Cardiac septum (tissue), 1 donor: ENCODE measurements around a stretch of chr2.

- PRO-cap, result no peak
These were observed 502.2 kb downstream of the PID1 start for GRCh38 chr2:228768859-228769379.

- PRO-cap, result no peak
These were observed 431.5 kb downstream of the PID1 start for GRCh38 chr2:228839530-228840120.

DNA sequence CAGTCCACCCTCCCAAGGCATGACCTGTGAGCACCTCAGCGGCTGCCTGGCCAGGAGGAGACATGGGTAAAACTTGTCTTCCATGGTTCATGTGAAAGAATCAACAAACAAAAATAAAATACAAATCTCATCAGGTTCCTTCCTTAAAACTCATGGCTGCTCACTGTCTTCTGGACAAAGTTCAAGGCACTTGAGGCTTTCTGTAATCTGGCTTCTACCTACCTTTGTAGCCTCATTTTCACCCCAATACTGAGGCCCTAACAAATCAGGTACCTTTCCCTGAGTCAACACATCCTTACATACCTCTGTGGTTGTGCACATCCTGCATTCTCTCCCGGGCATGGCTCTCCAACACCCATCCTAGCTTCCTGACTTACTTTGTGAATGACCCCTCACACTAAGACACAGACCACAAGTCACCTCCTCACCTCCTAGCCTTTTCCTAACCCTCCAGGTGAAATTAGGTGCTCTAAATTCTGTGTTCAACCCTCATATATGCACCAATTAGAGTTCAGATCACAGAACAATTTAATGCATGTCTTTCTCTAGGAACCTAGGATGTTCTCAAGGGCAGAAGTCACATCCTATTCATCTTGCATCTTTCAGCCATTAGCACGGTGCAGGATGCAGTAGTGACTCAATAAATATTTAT lies 190.9 kb downstream of the PID1 start:
- PRO-cap, result no peak

GRCh38 chr2:229201257-229201940 lies 69.7 kb downstream of the PID1 start:
- PRO-cap, result no peak

- PRO-cap, result no peak
These were observed 26.1 kb downstream of the PID1 start for GRCh38 chr2:229244736-229245543.

DNA sequence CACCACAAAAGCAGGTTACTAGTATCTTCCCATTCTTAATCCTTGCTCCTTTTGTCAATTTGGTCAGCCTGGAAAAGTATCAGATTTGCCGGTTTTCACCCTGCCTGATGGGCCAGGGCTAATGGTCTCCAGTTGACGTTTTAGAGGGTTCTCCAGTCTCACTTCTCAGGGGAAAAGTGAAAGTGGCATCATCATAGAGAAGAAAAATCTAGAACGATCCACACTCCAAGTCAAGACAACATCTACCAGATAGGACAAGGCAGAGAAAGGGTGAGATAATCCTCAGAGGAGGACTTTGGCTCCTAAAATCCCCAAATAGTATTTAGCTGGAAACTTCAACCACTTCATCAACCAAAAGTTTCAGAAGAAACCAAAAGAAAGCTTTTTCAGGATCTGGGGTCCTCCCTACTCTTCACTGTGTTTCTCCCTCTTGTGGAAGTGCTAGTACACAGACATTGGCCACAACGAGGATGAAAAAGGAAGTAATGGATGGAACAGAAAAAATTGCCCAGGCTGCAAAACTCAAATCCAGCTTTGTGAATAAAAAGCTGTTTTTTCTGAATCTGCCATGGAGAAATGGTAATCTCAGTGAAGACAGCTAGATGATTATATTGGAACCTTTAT lies 4.2 kb downstream of the PID1 start:
- PRO-cap, result no peak

DNA sequence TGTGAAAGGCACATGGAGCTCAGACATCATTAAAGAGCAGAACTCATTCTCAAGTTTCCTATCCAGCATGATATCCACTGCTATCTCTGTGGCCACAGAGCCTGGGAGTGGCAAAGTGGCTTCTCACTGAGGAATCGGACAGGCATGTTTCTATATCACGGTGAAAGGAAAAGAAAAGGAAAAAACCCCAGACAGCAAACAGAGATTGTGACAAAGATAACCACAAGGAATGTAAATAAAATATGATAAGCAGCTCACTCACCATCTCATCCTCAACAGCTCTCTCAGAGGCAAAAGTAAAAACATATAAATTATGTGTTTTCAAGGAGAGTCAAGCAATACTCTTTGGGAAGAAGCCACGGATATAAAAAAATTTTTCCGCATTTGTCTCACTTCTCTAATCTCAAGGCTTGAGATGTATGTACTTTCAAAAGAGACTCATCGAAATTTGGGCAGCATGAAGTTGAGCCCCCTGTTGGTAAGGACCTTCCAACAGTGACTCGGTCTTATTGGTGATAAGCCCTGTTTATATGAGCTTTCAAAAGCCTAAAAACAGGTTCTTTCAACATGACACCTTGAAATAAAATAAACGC lies 2.3 kb downstream of the PID1 start:
- PRO-cap, result no peak

- PRO-cap, result no peak
These were observed 29.6 kb upstream of the PID1 start for GRCh38 chr2:229300713-229300982.

DNA sequence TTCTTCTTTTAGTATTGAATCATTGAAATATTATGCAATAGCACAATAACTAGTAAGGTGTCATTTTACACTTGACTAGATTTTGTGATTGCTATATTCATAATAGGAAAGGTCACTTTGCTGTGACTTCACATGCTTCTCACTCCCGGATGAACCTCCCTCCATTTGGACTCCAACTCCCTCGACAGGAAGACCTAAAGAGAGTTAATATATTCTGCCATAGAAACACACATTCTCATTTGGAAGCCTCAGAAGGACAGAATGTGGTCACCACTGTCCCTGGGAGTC lies 29.8 kb upstream of the PID1 start:
- PRO-cap, result no peak

DNA sequence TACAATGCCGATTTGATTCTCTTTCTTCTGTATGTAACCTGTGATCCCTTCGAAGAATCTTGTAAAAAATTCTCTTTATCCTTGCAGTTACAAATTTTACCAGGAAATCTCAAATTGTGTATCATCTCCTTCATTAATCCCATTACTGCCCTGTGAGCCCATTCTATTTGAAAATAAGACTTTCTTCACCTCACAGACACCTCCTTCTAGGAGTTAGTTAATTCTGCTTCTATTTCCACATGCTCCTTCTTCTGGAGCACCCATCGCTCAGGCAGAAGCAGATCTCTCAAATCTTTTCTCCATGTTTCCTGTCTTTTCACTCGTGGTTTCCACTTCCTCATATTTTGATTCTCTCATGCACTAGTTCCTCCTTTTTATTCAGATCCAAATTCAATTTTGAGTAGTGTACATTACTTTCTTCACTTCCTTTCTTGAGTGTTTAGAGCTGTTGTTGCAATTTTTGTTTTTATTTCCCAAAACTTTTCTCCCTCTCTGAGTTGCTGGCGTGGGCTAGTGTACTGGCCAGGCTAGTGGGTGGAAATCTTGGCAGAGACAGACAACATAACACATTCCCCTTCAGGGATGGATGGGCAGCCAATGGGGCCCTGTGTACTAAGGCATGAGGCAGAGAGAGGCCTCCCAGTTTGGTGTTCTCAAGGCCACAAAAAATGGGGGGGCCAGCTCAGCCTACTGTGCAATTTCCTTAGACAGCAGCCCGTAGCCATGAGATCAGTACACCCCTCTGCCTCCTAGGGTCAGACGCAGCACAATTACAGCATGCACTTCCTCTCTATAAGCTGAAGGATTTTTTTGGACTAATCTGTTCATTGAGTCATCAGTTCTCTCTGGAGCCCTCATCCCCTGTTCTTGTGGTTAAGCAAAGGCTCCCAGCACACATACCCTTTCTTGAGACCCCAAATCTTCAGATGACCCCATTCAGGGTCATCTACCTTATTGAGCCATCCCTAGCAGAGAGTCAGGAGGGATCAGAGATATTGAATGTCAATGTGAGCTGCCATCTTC lies 145.1 kb upstream of the PID1 start:
- PRO-cap, result no peak

DNA sequence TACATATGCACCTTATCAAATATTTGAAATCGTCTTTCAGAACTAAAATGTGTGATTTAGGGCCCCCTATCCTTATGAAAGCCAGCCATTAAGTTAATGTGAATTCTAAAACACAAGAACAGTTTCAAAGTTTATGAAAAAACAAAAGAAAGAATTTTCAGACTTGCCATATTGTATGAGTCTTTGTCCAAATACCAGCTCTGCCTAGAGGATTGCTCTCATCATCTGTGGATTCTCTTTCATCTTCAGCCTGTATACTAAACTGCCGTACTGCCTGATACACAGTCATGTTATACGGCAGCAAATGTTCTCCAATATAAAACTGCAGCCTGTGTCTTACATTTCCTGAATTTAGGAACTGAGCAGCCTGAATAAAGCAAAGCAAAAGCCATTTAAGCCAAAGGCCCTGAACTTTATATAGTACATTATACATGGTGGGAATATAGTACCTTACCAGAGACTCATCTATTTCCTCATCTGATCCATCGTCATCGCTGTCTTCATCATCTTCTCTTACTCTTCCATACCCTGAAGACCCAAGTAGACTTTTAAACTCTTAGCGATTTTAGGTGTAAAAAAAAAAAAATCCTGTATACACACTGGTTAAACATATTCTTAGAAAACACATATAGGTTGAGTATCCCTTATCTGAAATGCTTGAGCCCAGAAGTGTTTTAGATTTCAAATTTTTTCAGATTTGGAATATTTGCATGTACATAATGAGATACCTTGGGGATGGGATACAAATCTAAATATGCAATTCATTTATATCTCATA lies 77.5 kb upstream of the DNER start:
- PRO-cap, result no peak

GRCh38 chr2:230203167-230203777 lies 16.5 kb downstream of the SP110 start:
- PRO-cap, result no peak

DNA sequence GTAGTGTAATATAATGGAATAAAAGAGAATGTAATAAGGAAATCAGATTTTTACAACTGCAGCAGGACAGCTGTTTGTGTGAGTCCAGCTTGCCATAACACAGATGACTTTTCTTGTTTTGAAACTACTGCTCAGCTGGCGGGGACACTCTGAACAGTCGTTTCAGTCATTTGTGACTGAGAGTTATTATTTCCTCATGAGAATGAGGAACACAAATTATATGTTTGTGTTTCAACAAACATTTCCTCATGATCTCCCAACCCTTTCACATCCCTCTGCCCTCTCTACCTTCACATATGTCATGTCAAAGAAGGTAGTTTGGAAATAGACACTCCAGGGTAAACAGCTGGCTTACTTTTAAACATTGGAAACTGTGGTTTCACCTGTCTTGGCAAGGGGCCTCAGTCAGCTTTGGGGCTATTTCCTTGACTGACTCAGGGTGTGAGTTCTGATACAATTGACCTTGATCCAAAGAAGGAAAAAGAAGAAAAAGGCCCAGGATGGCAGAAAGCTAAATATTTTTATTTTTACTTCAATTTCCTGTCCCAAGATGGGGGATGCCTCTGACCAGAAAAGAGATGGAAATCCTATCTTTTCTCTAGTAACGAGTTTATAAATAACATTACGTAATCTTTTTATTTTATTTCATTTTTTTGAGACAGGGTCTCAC lies 563 bp downstream of the SP140L start:
- PRO-cap, result no peak

DNA sequence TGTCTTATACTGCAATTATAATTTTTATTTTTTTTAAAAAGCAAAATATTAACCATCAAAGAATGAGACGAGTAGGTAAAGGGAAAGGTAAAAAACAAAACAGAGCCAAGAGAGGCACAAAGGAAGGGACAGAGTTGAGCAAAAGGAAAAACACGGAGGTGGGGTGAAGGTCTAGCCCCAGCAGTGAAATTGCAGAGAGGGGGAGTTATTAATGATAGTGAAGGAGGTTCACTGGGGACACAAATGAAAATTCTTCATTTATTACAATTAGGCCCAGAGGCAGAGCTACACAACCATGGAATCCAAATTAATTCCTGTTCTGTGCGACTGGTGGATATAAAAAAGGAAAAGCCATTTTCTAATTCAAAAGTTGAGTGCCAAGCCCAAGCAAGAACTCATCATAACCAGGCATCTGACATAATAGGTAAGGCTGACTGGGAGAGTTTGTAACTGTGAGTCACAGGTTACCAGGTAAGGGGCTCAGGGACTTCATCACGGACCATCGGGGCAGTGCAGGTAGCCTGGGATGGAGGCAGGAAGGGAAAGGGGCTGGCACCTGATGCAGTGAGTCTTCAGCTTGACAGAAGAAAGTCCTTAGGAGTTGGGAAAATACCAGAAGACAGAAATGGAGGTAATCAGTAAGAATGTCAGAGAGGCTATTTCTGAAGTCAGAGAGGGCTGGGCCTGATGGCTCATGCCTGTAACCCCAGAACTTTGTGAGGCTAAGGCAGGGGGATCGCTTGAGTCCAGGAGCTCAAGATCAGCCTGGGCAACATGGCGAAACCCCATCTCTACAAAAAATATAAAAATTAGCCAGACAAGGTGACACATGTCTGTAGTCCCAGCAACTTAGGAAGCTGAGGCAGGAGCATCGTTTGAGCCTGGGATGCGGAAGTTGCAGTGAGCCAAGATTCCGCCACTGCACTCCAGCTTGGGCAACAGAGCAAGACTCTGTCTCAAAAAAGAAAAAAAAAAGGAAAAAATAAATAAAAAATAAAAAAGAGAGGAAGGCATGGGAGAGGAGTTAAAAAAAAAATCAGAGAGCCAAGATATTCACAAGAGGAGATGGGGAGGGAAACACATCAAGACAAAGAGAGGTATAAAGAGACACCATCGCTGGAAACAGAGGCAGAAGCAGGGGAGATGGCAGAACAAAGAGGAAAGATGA lies 45.4 kb downstream of the SP100 start:
- PRO-cap, result no peak

DNA sequence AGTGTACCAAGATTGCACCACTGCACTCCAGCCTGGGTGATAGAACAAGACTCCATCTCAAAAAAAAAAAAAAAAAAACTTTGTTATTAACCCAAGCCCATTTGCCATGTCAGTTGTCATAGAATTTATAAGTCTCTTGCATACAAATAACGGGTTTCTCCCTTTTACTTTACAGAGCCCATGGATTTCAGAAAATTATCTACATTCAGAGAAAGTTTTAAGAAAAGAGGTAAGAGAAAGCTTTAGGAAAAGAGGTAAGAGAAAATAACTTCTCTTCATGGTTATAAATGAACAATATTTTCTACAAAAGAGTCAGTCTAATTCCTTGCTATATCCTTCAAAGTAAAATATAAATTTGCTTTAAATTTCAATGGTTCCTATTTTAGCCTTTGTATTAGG lies 50.1 kb downstream of the SP100 start:
- PRO-cap, result no peak

DNA sequence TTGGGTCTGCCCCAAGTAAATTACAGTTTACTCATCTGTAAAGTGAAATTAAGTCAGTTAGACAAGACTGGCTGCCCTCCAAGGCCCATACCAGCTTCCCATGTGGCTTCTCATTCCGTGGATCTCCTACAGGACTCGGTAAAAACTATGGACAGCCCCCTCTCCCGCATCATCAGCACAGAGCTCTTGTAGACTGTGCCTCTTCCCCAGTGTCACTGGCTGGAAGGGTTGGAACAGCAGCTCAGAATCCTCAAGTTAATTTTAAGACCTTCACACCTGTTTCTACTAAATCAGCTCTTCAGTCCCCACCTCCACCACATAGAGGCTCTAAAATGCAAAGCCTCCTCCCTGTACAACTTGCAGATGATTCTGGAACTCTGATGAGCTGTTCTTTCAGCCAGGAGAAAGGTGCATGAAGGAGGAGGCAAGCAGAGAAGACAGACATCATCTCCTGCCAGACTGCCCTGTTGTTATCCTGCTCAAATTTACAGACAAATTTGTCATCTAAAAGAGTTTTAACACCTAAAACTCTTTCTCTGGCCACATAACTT lies 83.0 kb downstream of the SP100 start:
- PRO-cap, result no peak

DNA sequence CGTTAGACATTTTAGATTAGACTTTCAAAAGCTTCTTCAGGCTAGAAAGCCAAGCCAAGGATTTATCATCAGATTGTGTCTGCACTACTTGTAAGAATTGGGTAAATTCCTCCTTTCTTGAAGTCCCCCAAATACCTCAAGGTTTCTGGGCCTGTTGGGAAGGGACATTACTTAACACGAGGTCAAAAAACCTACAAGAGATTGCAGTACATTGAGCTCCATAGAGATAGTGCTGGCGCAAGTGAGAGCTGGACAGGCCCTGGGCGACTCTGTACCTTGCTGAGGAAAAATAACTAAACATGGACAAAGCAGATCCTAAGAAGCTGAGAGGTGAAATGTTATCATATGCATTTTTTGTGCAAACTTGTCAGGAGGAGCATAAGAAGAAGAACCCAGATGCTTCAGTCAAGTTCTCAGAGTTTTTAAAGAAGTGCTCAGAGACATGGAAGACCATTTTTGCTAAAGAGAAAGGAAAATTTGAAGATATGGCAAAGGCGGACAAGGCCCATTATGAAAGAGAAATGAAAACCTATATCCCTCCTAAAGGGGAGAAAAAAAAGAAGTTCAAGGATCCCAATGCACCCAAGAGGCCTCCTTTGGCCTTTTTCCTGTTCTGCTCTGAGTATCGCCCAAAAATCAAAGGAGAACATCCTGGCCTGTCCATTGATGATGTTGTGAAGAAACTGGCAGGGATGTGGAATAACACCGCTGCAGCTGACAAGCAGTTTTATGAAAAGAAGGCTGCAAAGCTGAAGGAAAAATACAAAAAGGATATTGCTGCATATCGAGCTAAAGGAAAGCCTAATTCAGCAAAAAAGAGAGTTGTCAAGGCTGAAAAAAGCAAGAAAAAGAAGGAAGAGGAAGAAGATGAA lies 99.0 kb downstream of the SP100 start:
- PRO-cap, result no peak

- PRO-cap, result no peak
These were observed 111.2 kb upstream of the CAB39 start for GRCh38 chr2:230601453-230601862.

- PRO-cap, result no peak
These were observed 53.6 kb upstream of the CAB39 start for GRCh38 chr2:230658674-230659789.

- PRO-cap, result no peak
These were observed 21.6 kb upstream of the ITM2C start for GRCh38 chr2:230843073-230843573.